Measurements from ENCODE around the genes CST9, CST3 and SYNDIG1.

DNA sequence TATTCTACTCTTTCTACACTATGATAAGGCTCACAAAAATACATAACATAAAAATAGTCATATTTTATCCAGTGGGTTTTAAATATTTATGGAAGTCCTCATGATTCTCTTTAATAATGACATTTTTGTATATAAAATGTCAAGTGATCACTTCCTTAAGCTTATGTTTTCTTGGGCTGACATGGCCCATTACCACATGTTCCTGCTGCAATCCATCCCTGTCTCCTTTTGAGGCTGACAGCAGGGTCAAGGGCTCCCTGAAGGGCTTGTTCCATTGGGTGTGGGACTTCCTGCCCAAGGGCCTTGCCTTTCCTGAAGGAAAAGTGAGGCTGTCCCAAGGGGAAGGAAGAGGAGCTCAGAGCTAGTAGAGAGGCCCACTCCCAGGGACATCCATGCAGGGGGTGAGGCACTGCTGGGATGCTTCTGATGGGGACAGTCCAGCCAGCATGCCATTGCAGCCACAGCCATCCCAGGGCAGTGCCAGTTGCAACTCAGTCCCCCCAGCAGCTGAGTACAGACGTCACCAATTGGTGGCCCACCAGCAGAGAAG is 138.4 kb upstream of the FOXA2 start:
- PRO-cap, 10 experiments = no peak in any of the 10 experiments

GRCh38 chr20:23027605-23028309 is 7.4 kb upstream of the SSTR4 start:
- PRO-cap, 10 experiments = no peak in any of the 10 experiments

DNA sequence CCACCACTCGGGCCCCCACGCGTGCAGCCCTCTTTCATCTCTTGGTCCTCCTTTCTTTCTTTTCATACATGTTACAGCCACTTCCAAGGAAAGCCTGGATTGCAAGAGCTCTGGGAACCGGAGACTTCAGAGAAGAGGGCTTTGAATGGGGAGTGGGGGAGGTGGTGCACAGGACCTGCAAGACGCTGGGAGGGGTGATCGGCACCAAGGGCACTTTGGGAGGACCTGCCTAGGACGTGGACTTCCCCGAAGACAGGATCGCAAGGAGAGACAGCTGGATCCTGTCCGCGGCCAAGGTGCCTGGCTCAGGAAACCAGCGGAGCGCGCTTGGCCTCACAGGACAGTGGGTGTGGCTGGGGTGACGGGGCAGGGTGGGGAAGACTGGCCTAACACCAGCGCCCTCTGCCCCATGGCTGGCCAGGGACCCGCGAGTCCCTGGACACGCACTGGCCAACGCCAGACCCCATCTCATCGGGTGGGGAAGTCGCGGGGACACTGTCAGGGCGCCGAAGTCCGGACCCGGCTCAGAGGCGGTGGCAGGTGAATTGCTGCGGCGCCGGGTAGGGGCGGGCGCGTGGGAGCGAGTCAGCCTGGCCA is 567 bp upstream of the THBD start:
- PRO-cap, 10 experiments = peak in 3 of 10 experiments; most common plus-strand start position 65 of the sequence (in 1); most common minus-strand start position 302 of the sequence (in 2)

GRCh38 chr20:23086762-23087427 is 771 bp upstream of the CD93 start:
- PRO-cap, 10 experiments = peak in 4 of 10 experiments; most common plus-strand start chr20:23087288 (in 1); most common minus-strand start chr20:23087180 (in 4)

GRCh38 chr20:23142148-23142890 is 56.2 kb upstream of the CD93 start:
- PRO-cap, 10 experiments = no peak in any of the 10 experiments

DNA sequence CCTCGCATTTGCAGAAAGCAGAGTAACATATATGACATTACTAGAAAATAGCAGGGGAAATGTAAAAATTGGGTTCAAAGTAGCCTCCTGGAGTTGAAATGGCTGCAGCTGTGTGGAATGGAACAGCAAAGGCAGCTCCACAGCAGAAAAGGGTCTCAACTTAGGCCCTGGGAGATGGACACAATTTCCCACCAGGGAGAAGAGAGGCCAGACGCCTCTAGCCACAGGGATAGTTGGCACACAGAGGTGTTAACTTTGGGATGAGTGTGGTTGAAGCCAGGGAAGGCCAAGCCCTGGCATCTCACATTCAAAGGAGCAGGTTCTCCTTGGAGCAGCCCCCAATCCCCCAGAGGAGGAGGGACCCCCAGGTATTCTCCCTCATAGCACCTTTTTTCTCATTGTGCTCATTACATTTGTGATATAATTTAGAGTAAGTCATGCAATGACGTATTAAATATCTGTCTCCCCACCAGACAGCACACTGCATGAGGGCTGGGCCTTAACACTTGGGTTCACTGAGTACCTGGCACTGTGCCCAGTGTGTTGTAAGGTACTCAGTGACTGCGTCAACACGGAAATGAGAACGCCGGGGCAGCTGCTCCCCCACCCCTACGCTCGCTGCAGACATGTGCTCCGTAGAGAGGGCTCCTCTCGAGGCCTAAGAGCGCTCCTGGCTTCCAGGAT is 76.0 kb upstream of the CD93 start:
- PRO-cap, 10 experiments = no peak in any of the 10 experiments

DNA sequence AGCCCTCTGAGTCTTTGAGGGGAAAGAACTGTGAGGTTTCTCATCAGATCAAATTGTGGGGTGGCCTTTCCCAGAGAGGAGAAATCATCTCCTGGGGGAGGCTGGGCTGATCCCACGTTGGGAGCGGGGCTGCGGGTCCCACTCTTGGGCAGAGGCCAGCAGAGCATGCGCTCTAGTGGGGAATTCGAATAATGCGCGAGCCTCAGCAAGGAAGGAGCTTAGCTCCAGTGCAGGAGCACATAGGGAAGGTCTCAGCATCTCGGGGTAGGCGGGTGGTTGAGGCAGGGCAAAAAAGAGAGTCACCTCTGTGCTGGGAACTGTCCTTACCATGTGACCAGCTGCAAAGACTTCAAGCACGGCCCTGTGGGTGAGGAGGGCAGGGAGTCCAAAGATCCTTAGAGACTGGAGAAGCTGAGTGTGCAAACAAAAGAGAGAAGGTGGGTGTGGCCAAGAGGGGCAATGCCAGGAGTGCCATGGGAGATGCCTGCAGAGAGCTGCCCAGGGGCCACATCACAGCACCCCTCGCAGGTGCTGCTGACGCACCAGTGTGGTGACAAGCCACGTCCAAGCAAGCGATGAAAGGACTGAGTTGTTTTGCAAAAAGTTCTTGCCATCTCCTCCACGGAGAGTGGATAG is 79.2 kb upstream of the CD93 start:
- PRO-cap, 10 experiments = no peak in any of the 10 experiments

- PRO-cap, 10 experiments = peak in 5 of 10 experiments; most common minus-strand start chr20:23315250 (in 5)
Measured at GRCh38 chr20:23315190-23315389, 35.5 kb upstream of the NXT1 start.

DNA sequence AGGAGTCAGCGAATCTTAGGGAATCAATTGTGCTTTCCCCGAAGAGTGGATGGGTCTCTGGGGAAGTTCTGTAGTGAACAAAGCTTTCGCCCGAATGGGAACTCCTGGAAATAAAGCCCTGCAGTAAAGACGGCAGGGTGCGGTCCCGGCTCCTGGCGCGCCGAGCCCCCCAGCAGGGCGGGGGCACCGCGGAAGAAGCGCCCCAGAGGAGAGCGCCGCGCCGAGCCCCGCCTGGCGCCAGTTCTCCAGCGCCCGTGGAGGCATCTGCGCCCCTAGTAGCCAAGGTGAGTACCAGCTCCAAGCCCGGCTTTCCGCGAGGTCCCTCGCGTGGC is 637 bp upstream of the GZF1 start:
- PRO-cap, 10 experiments = peak in 7 of 10 experiments; most common plus-strand start position 240 of the sequence (in 2); most common minus-strand start position 256 of the sequence (in 7)

DNA sequence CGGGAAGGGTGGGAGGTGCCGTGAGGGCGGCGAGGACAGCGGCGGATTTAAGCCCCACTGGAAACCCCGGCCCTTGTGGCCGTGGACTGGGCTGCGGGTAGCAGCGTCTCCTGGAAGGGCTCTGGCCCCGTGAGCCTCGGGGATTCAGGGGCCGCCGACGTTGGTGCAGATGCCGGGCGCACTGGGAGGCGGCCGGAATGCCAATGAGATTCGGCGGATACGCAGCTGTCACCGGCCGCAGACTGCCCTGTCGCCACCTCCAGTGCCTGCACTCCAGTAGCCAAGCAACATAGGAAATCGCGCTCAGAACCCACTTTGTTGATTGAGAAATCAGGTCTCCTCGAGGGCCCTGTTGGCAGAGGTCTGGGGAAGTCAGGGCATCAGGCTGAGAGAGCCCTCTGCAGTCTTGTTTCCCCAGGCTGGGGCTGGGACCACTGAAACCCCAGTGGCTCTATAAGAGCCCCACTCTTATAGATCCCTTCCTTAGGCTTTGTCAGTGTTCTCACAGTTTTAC is 592 bp downstream of the GZF1 start:
- PRO-cap, 10 experiments = peak in 2 of 10 experiments; most common plus-strand start position 358 of the sequence (in 1); most common minus-strand start position 131 of the sequence (in 1)

DNA sequence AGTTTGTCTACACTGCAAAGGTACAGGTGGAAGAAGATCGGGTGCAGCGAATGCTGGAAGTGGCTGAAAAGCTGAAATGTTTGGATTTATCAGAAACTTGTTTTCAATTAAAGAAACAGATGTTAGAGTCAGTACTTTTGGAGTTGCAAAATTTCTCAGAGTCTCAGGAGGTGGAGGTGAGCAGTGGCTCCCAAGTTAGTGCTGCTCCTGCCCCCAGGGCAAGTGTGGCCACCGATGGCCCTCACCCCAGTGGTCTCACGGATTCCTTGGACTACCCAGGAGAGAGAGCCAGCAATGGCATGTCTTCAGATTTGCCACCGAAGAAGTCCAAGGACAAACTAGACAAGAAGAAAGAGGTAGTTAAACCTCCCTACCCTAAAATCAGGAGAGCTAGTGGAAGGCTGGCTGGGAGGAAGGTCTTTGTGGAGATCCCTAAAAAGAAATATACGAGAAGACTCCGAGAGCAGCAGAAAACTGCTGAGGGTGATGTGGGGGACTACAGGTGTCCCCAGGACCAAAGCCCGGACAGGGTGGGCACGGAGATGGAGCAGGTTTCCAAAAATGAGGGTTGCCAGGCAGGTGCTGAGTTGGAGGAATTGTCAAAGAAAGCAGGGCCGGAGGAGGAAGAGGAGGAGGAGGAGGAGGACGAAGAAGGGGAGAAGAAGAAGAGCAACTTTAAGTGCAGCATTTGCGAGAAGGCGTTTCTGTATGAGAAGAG is 2.8 kb downstream of the GZF1 start:
- PRO-cap, 10 experiments = no peak in any of the 10 experiments

- PRO-cap, 10 experiments = peak in 3 of 10 experiments; most common minus-strand start chr20:23605917 (in 3)
Measured at GRCh38 chr20:23605748-23606258, at the start of gene CST9. CST9 (minus strand) TSS chr20:23605917.

DNA sequence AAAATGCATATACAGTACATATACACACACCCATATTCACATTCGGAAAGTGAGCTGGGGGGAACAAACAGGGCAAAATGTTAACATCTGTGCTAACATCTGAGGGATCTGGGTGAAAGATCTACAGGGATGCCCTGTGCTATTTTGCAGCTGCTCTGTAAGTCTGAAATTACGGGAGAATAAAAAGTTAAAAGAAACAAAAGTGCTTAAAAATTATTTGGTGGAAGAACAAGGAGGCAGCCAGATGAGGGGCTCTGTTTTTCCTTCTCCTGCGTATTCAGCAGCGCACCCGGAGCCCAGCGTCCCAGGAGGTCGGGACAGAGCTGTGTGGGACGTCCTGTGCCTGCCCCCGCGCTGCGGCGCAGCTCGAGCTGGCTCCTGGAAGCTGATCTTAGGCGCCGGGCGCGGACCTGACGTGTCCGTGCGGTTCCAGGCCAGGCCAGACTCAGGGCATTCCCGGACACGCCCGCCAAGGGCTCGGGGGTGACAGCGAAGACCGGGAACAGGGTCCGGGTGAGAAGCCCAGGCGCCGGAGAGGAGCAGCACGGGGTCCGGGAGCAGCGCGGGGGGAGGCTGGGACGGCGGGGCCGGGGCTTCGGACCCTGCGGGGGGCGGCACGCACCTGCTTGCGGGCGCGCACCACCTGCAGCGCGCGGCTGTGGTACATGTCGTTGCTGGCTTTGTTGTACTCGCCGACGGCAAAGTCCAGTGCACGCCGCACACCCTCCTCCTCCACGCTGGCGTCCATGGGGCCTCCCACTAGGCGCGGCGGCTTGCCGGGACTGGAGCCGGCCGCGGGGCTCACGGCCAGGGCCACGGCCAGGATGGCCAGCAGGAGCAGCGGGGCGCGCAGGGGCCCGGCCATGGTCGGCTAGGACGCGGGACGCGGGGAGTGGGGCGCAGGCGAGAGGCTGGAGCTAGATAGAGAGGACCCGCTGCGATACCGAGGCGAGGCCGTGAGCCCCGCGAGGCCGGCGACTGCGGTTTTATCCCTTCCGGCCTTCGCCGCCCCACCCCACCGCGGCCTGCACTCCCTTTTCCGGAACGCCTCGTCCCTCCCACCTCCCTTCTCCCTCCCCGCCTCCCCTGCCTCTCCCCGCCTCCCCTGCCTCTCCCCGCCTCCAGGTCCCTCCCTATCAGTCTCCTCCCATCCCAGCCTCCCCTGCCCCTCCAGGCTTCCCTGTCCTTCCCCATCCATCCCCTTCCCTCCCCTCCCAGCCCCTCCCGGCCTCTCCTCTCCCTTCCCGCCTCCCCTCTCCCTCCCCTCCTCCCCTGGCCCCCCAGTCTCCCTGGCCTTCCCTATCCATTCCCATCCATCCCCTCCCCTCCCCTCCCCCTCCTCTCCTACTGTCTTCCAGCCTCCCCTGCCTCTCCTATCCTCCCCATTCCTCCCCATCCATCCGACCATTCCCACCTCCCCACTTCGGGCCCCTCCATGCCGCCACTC is at the start of gene CST3:
CST3 (minus strand) TSS at position 958 of the 1,447 bp plus-strand sequence.
- PRO-cap, 10 experiments = peak in 10 of 10 experiments; most common plus-strand start position 418 of the sequence (in 5); most common minus-strand start position 356 of the sequence (in 7)

DNA sequence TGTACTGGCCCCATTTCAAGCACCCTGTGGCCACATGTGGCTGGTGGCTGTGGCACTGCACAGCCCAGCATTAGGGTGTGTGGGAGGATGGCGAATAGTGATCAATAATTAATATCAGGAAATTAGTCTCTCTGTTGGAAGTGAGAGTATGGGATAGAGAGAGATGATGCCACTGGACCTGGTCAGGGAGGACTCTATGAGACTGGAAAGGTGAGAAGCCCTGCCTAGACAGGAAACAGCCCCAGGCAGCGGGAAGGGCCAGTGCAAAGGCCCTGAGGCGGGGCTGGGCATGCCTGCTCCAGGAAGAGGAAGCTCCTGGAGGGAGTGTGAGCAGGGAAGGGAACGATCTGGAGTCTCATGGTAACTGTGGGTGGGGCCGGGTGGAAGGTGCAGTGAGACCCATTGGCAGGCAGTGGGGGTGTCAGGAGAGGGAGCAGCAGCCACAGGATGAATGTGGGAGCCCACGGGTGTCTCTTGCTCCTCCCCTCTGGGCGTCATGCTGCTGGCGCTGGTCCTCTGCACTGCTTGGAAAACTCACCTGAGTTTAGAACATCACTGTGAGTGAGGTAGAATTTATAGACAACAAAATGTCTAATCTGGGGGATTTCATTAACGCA is 1.8 kb upstream of the CST3 start:
- PRO-cap, 10 experiments = no peak in any of the 10 experiments

GRCh38 chr20:23689180-23689487 is 296 bp upstream of the CST4 start:
- PRO-cap, 10 experiments = no peak in any of the 10 experiments

- PRO-cap, 10 experiments = peak in 1 of 10 experiments; most common plus-strand start chr20:23981325 (in 1); most common minus-strand start chr20:23981180 (in 1)
Measured at GRCh38 chr20:23980939-23981525, 7.5 kb downstream of the GGTLC1 start.

DNA sequence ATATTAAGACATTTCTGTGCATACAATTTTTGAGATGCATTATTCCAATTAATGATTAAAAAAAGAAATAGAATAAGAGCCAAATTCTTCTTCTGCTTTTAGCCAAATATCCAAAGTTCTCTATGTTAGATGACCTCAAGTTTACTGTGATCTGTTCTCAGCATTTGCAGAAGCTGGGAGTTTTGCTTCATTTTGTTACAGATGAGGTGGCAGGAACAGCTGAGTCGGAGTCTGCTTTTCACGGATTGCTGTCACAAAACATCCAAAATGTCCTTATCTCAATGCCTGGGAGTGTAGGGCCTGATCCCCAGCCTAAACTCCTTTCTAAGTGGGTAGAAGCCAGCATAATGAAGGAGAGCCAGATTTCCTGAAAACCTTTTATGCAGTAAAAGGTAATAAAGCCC is 114.8 kb upstream of the GGTLC1 start:
- PRO-cap, 10 experiments = no peak in any of the 10 experiments

GRCh38 chr20:24148362-24148946 is 159.9 kb upstream of the GGTLC1 start:
- PRO-cap, 10 experiments = no peak in any of the 10 experiments

DNA sequence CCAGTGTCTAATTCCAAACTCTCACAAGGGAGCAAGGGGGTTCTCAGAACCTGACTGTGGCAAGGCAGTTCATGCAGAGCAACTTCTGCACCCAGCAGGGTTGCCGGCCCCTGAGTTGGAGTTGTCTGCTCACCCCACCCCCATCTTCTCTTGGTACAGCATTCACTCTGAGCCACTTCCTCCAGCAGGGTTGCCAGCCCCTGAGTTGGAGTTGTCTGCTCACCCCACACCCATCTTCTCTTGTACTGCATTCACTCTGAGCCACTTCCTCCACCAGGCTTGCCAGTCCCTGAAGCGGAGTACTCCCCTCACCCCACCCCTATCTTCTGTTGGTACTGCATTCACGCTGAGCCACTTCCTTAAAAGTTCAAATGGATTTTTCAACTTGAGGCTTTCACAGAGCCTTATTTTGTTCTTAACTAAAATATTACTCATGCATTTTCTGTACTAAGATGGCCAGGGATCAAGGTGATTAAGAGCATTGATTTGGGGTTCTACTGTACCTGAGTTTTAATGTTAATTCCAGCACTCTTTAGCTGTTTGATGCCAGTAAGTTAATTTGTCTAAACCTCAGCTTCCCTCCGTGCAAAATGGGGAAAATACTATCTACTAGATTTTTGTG is 79.7 kb upstream of the SYNDIG1 start:
- PRO-cap, 10 experiments = no peak in any of the 10 experiments

- PRO-cap, 10 experiments = no peak in any of the 10 experiments
Measured at GRCh38 chr20:24468921-24469986, at the start of gene SYNDIG1. SYNDIG1 (plus strand) TSS chr20:24469629.

Data from Metastatic Breast Carcinoma in the Brain (tissue), 10 donors.